ENCODE results near the gene F5.

GRCh38 chr1:169031497-169032182 lies 74.8 kb upstream of the ATP1B1 start:
- PRO-cap, result no peak

GRCh38 chr1:169047278-169047770 lies 59.2 kb upstream of the ATP1B1 start:
- PRO-cap, result bidirectional peak, plus-strand start at chr1:169047472, minus-strand start at chr1:169047214

GRCh38 chr1:169126773-169127628 lies 20.5 kb downstream of the ATP1B1 start:
- PRO-cap, result unidirectional peak, plus-strand start at chr1:169126855

DNA sequence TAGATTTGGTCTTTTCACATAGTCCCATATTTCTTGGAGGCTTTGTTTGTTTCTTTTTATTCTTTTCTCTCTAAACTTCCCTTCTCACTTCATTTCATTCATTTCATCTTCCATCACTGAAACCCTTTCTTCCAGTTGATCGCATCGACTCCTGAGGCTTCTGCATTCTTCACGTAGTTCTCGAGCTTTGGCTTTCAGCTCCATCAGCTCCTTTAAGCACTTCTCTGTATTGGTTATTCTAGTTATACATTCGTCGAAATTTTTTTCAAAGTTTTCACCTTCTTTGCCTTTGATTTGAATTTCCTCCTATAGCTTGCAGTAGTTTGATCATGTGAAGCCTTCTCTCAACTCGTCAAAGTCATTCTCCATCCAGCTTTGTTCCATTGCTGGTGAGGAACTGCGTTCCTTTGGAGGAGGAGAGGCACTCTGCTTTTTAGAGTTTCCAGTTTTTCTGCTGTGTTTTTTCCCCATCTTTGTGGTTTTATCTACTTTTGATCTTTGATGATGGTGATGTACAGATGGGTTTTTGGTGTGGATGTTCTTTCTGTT lies 89.2 kb downstream of the NME7 start:
- PRO-cap, result no peak

DNA sequence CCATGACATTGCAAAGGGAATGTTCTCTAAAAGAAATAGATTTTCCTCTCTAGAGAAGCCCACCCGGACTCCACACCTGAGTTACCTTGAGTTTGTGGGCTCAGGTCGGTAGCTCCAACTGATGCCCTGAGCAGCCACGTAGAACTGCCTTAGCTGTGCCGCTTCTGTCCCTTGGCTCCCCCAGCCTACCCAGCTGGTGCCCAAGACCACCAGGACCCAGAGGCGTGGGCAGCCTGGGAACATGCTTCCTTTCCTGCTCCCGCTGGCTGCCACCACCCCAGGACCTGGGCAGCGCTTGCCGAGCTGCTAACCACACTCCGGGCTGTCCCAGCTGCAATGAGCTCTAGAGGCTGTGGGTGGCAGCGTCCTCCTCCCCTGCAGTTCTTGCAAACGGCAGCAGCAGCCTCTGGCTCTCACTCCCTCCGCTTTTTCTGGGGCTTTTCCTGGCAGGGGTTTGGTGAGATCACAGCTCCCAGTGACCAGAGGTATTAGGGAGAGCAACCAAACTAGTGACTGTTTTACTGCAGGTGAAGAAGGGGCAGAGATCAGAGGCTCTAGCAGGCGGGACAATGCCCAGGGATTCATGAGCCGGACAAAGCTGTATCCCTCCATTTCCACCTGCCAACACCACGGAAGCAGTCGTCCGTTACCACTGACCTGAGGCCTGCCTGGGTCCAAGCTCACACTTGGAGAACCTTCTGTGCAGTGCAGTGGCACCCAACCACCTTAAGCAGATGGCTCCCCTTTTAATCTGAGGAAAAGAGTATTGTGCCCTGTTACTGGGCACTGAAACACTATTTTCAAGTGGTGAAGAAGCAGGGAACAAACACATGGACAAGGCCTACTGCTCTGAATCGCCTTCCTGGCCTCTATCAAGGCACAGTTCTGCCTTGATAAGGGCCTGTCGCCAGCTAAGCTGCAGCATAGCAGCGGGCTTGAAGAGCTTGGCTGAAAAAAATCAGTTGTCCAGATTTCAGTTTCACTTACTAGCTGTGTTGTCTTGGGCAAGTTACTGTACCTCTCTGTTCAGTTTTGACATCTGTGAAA lies at the start of gene F5:
Gene F5, minus strand, starts transcription at position 338 of the 1,047 bp plus-strand sequence.
- PRO-cap, result no peak

DNA sequence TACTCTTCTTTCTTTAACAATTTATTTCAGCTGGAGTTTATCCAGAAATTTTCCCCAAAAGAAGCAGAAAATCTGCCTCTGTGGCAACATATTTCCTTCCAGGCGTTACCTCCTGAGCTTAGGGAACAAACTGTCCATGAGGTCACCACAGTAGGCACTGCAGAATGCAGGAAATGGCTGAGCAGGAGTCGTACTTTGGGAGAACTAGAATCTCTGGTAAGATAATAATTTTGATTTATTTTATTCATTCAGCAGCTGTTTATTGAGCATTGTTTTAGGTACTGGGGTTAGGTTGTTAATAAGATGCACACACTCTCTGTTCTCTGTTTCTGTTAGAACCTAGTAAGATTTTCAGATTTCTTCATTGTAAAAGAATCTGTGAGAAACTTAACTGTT lies 42.1 kb downstream of the C1orf112 start:
- PRO-cap, result no peak

DNA sequence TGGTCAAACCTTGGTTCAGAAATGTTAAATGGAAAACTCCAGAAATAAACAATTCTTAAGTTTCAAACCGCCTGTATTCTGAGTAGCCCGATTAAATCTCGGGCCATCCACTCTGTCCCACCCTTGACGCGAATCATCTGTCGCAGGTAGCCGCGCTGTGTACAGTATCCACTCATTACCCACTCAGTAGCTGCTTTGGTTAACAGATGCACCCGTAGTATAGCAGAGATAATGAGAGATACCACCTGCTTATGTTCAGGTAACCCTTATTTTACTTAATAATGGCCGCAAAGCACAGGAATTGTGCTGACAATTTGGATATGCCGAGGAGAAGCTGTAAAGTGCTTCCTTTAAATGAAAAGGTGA lies 814 bp upstream of the SCYL3 start:
- PRO-cap, result no peak

GRCh38 chr1:170668134-170668780 lies 4.3 kb downstream of the PRRX1 start:
- PRO-cap, result no peak

- PRO-cap, result no peak
Measured at GRCh38 chr1:171112411-171113148, 21.9 kb downstream of the FMO3 start.

- PRO-cap, result no peak
Measured at GRCh38 chr1:171160929-171161379, 24.1 kb upstream of the FMO2 start.

DNA sequence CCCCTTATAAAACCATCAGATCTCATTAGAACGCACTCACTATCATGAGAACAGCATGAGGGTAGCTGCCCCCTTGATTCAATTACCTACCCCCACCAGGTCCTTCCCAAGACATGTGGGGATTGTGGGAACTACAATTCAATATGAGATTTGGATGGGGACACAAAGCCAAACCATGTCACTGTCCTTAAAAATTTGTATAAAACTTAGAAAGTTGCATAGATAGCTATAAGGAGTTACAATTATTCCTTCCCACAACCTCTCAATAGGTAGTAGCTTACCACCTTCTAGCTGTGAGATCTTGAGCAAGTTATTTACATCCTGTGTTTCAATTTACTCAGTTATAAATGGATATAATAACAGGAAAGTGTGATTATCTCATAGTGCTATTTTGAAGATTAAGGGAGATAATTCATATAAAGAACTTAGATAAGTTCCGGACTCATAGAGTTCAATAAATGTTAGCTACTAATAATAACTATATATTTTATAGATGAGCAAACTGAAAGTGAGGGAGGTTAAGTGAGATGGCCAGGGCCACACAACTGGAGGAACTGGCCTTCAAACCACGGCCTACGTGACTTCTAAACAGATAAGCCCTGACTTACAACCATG lies 1.6 kb downstream of the FMO2 start:
- PRO-cap, result no peak

- PRO-cap, result no peak
Measured at GRCh38 chr1:171213825-171214283, 28.8 kb downstream of the FMO2 start.

DNA sequence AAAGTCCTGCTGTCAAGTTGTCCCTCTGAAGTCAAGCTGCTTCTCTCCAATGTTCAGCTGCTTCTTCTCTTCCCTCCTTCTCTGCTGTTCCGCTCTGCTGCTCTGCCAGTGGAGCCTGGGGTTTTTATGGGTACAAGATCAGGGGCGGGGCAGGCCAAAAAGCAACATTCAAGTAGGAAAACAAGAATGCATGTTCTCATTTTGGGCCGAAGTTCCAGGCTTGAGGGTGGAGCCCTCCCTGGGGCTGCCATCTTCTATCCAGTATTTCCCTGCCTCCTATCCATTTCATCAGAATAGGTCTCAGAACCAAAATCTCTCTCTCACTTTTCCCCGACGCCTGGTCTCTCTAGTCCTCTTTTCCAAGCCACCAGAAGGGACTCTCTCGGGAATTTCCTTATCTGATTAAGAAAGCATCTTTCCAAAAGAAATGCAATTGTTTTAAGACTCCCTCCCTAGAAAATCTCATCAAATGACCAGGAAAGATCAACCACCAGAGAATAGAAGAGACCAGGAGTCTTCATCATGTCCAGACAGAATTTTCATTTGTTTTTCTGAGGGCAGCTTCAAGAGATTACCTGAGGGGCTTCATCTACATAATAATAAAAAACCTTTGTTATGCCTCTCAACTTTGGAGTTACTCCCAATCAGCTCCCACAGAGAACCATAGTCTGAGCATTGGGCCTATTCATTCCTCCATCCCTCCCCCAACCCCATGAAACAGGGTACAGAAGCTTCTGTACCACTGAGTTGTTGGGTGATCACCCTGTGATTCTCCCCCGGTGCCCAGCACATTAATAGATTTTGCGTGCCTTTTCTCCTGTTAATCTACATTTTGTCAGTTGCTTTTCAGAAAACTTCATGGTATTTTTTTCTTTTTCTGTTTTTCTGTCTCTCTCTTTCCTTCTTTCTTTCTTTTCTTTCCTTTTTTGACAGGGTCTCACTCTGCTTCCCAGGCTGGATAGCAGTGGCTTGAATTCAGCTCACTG lies 53.5 kb upstream of the PRRC2C start:
- PRO-cap, result no peak

GRCh38 chr1:171742977-171743493 lies 1.2 kb upstream of the VAMP4 start:
- PRO-cap, result bidirectional peak, plus-strand start at chr1:171743305, minus-strand start at chr1:171743215

- PRO-cap, result no peak
Measured at GRCh38 chr1:172149339-172149683, 271.2 kb upstream of the C1orf105 start.

DNA sequence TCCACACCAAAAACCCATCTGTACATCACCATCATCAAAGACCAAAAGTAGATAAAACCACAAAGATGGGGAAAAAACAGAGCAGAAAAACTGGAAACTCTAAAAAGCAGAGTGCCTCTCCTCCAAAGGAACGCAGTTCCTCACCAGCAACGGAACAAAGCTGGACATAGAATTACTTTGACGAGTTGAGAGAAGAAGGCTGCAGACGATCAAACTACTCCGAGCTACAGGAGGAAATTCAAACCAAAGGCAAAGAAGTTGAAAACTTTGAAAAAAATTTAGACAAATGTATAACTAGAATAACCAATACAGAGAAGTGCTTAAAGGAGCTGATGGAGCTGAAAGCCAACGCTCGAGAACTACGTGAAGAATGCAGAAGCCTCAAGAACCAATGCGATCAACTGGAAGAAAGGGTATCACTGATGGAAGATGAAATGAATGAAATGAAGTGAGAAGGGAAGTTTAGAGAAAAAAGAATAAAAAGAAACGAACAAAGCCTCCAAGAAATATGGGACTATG lies 105.2 kb upstream of the C1orf105 start:
- PRO-cap, result no peak

DNA sequence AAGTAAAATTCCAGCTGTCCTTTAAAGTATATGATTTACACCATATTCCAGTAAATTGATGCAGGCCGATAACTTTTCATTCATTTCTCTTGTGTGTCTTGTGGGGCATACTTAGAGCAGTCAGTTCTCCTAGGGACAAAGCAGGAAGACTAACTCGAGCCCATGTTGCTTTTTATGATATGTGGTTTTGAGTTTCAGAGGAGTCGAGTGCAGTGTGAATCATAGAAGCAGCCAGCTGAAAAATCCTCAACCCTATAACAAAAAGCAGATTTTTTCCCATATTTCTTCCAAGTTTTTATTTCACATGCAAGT lies 77.1 kb upstream of the C1orf105 start:
- PRO-cap, result no peak

GRCh38 chr1:172390650-172391476 lies 29.6 kb upstream of the C1orf105 start:
- PRO-cap, result no peak

DNA sequence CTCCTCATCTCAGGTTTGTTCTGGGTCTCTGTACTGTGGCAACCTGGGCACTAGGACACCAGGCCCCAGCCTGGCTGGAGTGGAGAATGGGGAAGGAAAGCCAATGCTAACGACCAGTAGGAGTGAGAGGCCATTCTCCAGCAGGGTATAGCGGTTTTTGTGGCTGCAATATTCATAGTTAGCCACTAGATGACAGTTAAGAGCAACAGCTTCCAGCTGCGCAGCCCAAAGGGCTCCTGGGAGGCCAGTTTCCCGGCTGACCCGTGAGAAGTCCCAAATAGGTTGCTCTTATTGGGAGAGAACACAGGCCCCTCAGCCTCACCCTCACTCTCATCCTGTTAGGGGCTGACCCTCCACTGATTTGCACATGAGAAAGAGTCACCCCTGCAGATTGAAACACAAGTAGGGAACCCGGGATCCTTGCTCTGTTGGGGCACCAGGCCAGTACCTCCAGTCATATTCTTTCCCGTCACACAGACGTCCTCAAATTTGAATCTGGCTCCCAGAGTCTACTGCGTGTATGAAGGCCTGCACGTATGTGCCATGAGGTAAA lies 6.1 kb upstream of the PIGC start:
- PRO-cap, result no peak

- PRO-cap, result no peak
Measured at GRCh38 chr1:172452556-172452981, 8.7 kb upstream of the PIGC start.